A375 (cell line): ENCODE measurements around a stretch of chrX.

DNA sequence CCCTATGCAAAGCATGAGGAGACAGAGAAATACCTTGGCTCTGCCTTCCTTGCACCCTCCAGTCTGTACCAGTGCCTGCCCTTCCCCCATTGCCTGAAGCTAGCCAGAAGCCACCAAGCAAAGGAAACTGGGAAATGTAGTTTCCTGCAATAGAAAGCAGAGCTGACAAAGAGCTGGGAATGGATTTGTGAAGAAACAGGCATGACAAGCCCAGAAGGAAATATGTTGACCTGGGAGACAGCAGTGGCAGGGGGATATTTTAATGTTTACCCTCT is 108.8 kb upstream of the FUNDC1 start:
- RAMPAGE, long total RNA, result no peak

GRCh38 chrX:44936732-44937333 is 63.8 kb downstream of the KDM6A start:
- RAMPAGE, long total RNA, result no peak

GRCh38 chrX:44953805-44954108 is 80.8 kb downstream of the KDM6A start:
- RAMPAGE, long total RNA, result no peak

GRCh38 chrX:45758111-45758826 is 557.6 kb upstream of the DIPK2B start:
- RAMPAGE, long total RNA, result no peak

GRCh38 chrX:45766688-45767627 is 566.3 kb upstream of the DIPK2B start:
- RAMPAGE, long total RNA, result no peak

- RAMPAGE, long total RNA, result no peak
Measured at GRCh38 chrX:45767628-45767865, 566.9 kb upstream of the DIPK2B start.

- RAMPAGE, long total RNA, result no peak
Measured at GRCh38 chrX:45771594-45772190, 571.0 kb upstream of the DIPK2B start.

GRCh38 chrX:45774738-45775548 is 574.3 kb upstream of the DIPK2B start:
- RAMPAGE, long total RNA, result no peak

DNA sequence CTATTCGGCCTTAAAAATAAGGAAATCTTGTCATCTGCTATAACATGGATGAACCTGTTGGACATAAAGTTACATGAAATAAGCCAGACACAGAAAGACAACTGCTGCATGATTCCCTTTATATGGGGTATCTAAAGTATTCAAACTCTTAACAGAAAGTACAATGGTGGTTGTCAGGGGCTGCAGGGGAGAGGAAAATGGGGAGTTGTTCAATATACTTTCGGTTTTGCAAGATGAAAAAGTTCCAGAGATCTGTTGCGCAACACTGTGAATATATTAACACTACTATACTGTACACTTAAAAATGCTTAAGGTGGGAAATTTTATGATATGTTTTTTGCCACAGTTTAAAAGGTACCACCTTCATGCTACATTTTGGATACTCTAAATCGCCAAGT is 606.9 kb upstream of the DIPK2B start:
- RAMPAGE, long total RNA, result no peak

GRCh38 chrX:45809869-45810211 is 609.2 kb upstream of the DIPK2B start:
- RAMPAGE, long total RNA, result no peak

GRCh38 chrX:45810997-45811929 is 610.6 kb upstream of the DIPK2B start:
- RAMPAGE, long total RNA, result no peak

GRCh38 chrX:46244126-46244362 is 203.1 kb upstream of the KRBOX4 start:
- RAMPAGE, long total RNA, result no peak

GRCh38 chrX:46317603-46317858 is 129.6 kb upstream of the KRBOX4 start:
- RAMPAGE, long total RNA, result no peak

DNA sequence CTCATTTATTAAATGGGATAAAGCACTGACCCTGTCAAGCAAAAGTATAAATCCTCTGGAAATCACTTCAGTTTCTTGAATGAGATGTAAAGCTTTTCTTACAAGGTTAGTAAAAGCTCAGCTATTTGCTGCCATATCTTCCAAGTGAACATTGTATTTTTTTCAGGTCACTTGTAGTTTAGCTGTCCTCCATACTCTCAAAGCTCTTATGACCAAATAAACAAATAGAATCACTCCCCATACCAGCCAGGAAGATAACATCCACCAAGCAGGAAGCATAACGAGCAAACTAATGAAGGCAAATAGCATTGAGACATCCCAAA is 9.2 kb downstream of the KRBOX4 start:
- RAMPAGE, long total RNA, result no peak

GRCh38 chrX:46486292-46486808 is 39.3 kb downstream of the KRBOX4 start:
- RAMPAGE, long total RNA, result no peak

DNA sequence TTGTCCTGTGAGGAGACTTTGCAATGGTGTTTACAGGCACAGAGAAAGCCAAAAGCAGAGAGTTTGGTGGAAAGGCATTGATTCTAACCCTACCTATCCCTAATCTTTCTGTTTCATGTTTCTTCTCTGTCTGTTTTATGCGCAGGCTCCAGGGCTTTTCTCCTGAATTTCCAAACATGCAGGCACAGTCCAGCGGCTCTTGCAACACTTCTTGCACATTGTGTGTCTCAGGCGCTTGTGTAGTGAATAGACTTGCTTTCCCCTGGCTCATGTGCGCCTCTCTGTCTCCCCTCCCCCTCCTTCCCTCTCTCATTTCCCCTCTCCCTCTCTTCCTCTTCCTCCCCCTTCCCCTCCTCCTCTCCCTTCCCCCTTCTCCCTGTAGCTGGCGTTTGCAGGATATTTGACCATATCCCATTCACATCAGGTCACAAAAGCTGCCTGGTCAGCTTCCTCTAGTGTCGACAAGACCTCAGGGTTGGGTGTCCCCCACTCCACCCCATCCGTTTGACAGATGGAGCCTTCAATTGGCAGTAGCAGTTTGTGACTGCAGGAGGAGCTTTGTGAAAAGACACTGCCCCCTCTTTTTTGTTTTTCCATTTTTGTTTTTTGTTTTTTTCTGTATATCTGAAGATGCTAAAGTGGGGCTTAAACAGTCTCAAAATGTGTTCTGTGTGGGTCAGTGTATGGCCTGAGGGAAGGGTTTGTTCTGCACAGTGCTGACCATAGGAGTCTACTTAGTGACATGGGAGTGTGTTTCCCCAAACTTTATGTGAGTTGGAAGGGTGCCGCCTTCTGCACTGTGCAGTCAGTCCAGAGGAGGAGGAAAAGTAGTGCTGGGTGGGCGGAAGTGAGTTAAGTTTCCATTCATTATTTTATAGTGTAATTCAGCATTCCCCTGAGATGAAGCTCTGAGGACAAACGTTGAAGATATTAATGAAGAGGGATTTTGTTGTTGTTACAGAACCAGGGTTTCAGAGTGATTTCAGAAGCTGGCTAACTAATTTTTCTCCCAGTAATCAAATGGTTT is 2.6 kb downstream of the CHST7 start:
- RAMPAGE, long total RNA, result no peak

- RAMPAGE, long total RNA, result no peak
Measured at GRCh38 chrX:46587695-46588218, 14.2 kb downstream of the CHST7 start.

- RAMPAGE, long total RNA, result no peak
Measured at GRCh38 chrX:46643082-46643442, 69.5 kb downstream of the CHST7 start.

DNA sequence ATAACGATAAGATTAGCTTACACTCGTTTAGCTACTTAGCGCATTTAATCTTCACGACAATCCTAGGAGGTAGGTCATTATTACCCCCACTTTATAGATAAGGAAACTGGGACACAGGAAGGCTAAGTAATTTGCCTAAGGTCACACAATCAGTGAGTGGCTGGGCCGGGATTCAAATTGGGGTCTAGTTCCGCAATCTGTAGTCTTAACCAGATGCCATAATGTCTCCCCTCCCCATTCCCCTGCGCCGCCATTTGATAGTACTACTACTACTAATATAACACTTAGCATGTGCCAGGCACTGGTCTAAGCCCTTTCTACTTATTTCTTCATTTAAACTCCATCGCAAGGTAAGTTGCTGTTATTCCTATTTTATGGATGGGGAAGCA is 1.6 kb upstream of the UBA1 start:
- RAMPAGE, long total RNA, result no peak

- RAMPAGE, long total RNA, result no peak
Measured at GRCh38 chrX:47192890-47193198, 785 bp upstream of the UBA1 start.